Kidney (tissue), 2 donors: ENCODE data around the genes CRABP1, IREB2 and CHRNB4.

GRCh38 chr15:78339992-78340794, at the start of gene CRABP1:
CRABP1 (plus strand) TSS chr15:78340353.
- PRO-cap: no peak
- RRBS: 5% methylated on average over 12 of the region's 59 CpGs

DNA sequence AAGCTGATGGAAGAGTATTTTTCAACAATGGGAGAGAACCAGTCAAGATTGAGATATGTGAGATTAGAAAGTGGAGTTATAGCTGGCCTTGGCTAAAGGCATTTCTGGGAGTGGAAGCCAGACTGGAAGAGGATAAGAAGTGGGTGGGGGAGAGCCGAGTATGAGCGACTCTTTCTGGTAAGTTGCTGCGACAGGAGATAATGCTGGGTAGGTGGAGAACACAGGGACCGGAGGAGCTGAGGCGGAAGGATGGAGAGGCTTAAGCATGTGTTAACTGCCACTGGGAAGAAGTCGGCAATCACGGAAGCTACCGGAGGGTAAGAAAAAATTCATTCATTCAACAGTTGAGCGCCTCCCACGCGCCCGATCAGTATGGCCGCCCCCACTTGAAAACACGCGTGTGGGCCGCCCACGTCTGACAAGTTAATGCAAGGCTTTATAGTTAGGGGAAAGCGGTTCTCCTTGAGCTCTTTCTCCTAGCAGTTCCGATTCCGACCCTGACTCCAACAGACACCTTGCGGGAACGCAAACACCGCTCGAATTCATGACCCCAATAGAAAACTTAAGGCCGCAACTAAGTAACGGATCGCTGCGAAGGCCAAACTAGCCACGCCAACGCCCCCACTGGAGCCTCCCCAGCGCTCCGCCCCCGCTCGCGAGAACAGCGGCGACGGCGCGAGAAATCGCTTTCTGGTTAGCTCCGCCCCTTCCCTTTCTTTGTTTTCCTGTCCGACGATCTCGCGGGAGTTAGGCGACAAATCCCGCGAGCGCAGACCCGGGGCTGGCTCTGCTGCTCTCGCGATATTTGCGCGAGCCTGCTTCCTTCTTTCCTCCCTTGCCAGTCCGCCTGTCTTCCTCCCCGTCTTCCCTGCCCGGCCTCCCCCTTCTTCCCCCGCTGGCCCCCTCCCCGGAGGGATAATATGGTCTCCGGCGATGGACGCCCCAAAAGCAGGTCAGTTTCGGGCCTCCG, at the start of gene IREB2:
IREB2 (plus strand) TSS at position 812 of the 970 bp plus-strand sequence.
- PRO-cap: bidirectional peak, plus-strand start at position 826 of the sequence, minus-strand start at position 555 of the sequence
- RRBS: 2% methylated on average over 13 of the region's 65 CpGs

GRCh38 chr15:78461561-78462075, 23.6 kb downstream of the IREB2 start:
- PRO-cap: no peak
- RRBS: no CpG with 5 or more reads among the region's 4 CpGs

- PRO-cap: no peak
- RRBS: 1% methylated on average over 10 of the region's 18 CpGs
Observed at GRCh38 chr15:78507794-78508169, 405 bp downstream of the HYKK start.

- PRO-cap: no peak
- RRBS: no CpG with 5 or more reads among the region's 9 CpGs
Observed at GRCh38 chr15:78548422-78549273, 8.4 kb downstream of the PSMA4 start.

DNA sequence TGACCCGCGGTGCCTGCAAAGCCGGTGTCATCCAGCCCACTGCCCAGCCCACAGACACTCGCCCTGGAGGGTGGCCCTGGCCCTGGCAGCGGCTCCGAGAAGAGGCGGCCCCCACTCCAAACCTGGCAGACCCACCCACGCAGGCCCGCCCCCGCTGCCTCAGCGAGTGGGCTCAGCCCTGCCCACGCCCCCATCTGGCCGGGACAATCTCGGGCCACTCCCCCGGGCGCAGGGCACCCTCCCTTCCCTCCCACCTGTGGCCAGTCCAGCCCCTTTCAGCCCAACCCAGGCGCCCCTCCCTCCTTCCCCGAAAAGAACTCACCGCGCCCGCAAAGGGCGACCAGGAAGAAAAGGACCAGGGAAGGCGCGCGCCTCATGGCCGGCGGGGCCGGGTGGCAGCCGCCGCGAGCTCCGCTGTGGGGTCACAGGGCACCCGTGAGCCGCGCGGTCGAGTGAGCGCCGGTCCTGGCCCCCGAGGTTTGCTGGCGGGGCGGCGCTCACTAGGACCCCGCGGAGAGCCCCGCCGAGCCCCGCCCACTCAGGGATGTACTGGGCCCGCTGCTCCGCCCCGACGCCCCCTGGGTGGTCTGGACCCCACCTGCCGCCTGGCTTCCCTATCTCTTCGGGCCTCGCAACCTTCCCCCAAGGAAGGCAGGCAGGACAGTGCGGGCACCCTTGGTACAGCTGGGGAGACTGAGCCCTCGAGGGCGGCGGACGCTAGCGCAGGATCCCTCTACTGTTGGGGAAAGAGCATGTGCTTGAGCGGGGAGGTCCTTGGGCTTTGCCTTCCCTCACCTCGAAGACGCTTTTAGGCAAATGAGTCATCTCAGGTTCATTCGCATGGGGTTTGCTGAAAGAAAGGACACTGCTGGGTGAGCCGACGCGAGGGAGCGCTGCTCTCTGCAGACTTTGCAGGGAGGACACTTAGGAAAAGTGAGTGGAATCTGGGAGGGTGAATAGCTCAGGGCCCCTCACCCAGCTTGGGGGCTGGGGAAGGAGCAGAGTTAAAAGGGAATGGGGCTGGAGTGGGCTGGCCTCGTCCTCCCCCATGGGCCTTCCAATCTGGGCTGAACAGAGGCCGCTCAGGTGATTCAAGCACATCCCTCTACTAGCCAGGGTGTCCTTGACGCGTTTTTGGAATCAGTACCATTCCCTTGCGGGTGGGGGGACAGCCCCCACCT, at the start of gene CHRNB4:
CHRNB4 (minus strand) TSS at position 454 of the 1,181 bp plus-strand sequence.
- PRO-cap: unidirectional peak, plus-strand start at position 343 of the sequence
- RRBS: 9% methylated on average over 15 of the region's 74 CpGs

GRCh38 chr15:78759936-78760654, 51.2 kb downstream of the ADAMTS7 start:
- PRO-cap: no peak
- RRBS: 25% methylated on average over 2 of the region's 18 CpGs

- PRO-cap: no peak
- RRBS: no CpG with 5 or more reads among the region's 8 CpGs
Observed at GRCh38 chr15:78877281-78877825, 4.7 kb downstream of the MORF4L1 start.

GRCh38 chr15:78880326-78880690, 7.6 kb downstream of the MORF4L1 start:
- PRO-cap: no peak

DNA sequence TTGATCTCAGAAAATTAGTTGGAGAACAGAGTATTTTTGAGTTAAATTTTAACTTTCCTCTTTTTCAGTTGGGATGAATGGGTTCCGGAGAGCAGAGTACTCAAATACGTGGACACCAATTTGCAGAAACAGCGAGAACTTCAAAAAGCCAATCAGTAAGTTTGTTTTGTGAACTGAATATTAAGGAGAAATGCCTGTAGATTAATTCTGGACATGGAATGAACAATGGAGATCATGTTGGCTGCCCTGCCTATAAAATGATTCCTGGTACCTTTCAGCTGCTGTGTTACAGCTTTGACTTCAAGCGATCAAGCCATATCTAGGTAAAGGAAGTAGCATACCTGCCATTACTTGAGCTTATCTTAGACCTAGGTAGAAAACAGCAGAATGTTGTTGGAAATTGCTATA, 13.4 kb downstream of the MORF4L1 start:
- PRO-cap: no peak
- RRBS: no CpG with 5 or more reads among the region's 4 CpGs

GRCh38 chr15:78925660-78927019, 18.7 kb downstream of the CTSH start:
- PRO-cap: no peak
- RRBS: no CpG with 5 or more reads among the region's 19 CpGs

GRCh38 chr15:79883436-79884071, 13.3 kb downstream of the MTHFS start:
- PRO-cap: no peak
- RRBS: no CpG with 5 or more reads among the region's 5 CpGs

DNA sequence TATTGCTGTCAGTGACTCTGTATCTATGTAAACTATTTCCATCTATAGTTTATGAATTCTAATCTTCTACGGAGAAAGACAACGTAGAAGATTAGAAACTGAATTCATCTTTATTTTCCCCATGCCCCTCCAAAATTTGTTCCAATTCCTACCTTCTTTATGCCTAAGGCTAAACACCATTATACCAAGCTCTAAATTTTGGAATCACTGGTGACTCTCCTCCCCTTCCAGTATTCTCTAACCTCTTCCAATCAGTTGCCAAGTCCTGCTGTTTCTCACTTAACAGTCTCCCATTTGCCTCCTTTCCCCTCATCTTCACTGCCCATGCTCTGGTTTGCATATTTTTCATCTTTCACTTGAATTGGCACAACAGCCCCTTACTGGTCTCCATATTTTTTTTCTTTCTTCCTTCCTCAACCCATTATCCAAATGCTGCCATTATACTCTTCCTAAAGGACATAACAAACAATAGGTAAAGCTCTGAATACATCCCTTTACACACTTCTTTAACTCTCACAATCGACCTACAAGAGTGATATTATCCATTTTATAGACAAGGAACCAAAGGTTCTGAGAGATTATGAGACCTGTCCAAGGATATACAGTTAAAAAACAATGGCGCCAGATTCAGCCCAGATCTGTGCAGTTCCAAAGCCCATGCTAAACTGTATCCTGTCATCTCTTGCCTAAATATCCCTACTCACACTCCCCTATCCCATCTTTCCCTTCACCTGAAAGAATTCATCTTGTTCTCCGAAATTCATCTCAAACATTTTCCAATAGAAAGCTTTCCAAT, 2.1 kb downstream of the MTHFS start:
- PRO-cap: no peak
- RRBS: no CpG with 5 or more reads among the region's 5 CpGs

DNA sequence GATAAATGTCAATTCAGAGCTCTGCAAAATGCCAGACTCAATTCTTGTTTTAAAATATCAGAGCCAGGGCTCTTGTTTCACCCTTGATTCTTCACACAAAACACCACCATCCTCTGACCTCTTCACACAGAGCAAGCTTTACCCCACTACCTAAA, 25.5 kb upstream of the MTHFS start:
- PRO-cap: no peak

- PRO-cap: no peak
- RRBS: no CpG with 5 or more reads among the region's 4 CpGs
Observed at GRCh38 chr15:79956481-79956961, 14.5 kb downstream of the BCL2A1 start.

GRCh38 chr15:79960288-79960942, 10.6 kb downstream of the BCL2A1 start:
- PRO-cap: no peak
- RRBS: no CpG with 5 or more reads among the region's 10 CpGs

GRCh38 chr15:79978712-79979481, 7.9 kb upstream of the BCL2A1 start:
- PRO-cap: no peak
- RRBS: no CpG with 5 or more reads among the region's 5 CpGs

- PRO-cap: no peak
- RRBS: no CpG with 5 or more reads among the region's 4 CpGs
Observed at GRCh38 chr15:80081140-80082142, 22.0 kb downstream of the ZFAND6 start.

GRCh38 chr15:80091926-80092585, 32.6 kb downstream of the ZFAND6 start:
- PRO-cap: no peak
- RRBS: no CpG with 5 or more reads among the region's 9 CpGs

- PRO-cap: no peak
- RRBS: no CpG with 5 or more reads among the region's 3 CpGs
Observed at GRCh38 chr15:80129421-80129779, 23.4 kb upstream of the FAH start.